AG09309 (cell line): ENCODE measurements around a stretch of chr1.

GRCh38 chr1:53512304-53512690 lies 53.1 kb downstream of the DMRTB1 start:
- RRBS: no CpG with 5 or more reads among the region's 11 CpGs

DNA sequence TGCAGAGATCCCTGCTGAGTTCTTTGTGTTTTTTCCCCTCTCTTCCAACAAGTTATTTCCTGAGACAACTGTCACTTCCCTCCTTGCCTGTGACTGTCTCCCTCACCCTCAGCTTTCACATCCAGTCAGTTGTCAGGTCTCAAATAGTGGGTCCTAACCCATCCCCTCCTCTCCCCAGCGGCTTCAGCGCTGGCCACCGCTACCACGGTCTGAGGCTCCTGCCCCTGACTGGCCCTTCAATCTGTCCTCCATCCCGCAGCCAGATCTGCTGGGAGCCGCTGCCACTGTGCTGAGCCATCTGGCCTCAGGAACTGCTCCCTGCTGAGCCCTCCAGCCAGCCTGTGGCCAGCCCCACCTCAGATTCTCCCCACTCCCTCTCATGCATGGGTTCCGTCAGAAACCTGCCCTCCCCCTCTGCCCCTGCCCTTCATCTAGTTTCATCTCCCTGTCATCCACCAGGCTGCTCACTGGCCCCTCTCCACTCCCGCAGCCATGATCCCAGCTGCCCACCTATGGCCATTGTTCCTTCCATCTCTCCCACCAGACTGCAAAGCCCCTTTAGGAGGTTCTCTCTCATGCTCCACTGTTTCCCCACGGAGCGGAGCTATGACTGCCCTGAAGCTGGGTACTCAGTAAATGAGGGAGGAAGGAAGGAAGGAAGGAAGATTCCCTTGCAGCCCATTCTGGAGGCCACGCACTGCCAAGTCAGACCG lies 53.2 kb downstream of the GLIS1 start:
- RRBS: no CpG with 5 or more reads among the region's 12 CpGs

- RRBS: no CpG with 5 or more reads among the region's 1 CpG
Measured at GRCh38 chr1:53765654-53766167, 26.7 kb upstream of the GLIS1 start.

DNA sequence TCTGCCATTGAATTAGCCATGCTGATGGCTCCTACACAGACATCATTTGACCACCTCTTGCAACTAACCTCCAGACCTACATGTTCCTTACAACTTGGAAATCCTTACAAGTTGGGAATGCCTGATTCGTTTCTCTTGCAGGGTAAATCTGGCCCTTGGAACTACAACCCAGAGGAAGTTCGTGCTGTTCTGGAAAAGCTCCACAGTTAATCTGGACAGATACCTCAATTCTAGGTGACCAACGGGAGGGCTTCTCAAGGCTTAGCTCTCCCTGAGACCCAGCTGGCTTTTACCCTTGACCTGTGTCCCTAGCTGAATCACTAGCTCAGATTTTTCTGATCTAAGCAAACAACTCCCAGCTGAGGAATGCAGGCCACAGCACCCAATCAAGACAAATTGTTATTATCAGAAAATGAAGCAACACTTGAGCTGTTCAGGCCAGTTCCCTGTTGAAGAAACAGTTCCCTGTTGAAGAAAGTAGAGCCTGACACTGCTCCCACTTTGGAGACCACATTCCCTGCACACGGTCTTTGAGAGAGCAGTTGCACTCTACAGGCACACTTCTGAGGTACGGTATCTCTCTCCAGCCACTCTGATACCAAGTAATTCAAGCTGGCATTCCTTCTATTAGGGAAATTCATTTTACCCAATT lies 15.9 kb downstream of the DIO1 start:
- RRBS: no CpG with 5 or more reads among the region's 5 CpGs

DNA sequence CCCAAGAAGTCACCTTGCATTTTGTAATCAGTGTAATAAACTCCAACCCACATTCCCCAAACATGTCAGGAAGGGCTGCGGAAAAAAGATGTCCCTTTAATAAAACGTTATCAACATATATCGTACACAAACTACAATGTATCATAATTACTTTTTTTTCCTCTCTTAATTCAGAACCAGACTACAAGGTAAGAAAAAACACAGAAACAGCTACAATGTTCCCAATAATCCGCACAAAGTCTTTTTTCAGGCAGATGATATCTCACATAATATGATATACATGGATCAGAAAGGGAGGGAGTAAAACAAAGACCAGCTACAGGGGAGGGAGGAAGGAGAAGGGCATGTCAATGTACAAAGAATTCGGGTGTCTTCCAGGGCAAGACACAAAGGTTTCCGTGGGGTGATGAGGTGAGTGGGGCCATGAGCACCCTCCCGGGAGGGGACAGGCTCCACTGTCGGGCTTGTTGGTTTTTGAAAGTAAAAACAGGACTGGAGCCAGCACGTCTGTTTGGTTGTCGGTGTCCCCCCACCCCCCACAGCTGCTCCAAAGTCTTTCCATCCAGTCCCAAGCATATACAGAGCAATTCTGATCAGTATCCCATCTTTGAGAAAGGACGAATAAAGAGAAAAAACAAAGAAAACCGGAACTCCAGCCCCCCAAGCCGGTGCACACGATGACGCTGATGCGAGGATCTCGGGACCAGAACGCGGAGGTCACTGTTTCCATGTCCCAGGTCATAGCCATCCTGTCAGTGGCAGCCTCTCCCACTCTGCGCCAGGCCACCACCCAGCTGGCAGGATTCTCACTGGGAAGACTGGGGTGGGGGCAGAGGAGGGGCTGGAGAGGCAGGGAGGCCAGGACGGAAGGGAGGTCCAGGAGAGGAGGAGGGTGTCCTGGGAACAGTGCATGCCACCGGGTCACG lies 25.7 kb downstream of the MRPL37 start:
- RRBS: 100% methylated on average over 2 of the region's 23 CpGs

GRCh38 chr1:54249753-54250583 lies 50.0 kb downstream of the MRPL37 start:
- RRBS: no CpG with 5 or more reads among the region's 13 CpGs

- RRBS: no CpG with 5 or more reads among the region's 12 CpGs
Measured at GRCh38 chr1:54252858-54253443, 53.0 kb downstream of the MRPL37 start.

DNA sequence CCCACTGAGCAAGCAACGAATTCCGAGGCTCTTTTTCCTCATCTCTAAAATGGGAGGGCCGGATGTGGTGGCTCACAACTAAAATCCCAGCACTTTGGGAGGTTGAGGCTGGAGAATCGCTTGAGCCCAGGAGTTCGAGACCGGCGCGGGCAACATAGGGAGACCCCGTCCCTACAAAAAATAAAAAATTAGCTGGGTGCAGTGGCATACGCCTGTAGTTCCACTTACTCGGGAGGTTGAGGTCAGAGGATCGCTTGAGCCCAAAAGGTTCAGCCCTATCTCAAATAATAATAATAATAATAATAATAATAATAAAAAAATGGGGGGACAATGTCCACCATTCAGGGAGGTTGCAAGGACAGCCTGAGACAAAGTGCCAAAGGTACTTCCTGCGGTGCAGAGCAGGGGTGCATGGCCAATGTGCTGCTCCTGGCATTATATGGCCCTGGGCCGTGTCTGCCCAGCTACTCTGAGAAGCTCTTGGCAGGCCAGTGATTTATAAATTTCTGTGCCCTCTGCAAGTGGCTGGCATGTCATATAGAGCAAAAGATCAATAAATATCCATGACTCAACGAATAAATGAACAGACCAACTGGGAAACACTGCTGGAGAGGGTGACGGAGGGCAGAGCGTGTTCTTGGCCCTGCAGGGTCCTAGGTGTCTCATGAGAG lies 81.9 kb downstream of the MRPL37 start:
- RRBS: no CpG with 5 or more reads among the region's 17 CpGs

- RRBS: no CpG with 5 or more reads among the region's 5 CpGs
Measured at GRCh38 chr1:54285161-54285580, 85.2 kb downstream of the MRPL37 start.

GRCh38 chr1:54349646-54350207 lies 149.8 kb downstream of the MRPL37 start:
- RRBS: no CpG with 5 or more reads among the region's 7 CpGs

DNA sequence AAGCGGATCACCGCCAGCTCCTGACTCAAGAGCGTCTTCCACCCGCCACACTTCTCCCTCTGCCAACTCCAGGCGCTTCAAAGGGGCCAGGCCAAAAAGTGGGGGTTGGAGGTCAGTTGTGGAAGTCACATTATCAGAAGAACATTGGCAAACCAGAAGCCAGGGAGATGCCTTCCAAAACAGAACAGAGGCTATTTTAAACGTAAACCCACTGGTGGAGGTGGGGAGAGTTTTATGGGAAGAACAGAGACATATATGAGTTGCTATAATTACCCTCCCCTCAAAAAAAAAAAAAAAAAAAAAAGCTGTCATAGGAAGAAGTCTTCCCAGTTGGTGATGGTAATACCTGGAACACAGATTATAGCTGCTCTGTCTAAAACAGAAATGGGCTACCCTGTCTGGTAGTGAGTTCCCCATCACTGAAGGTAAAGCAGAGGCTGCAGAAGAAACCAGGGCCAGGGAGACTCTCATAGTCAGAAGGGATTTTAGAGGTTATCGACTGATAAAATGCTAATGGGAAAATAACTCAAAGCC lies 159.0 kb downstream of the MRPL37 start:
- RRBS: no CpG with 5 or more reads among the region's 7 CpGs

DNA sequence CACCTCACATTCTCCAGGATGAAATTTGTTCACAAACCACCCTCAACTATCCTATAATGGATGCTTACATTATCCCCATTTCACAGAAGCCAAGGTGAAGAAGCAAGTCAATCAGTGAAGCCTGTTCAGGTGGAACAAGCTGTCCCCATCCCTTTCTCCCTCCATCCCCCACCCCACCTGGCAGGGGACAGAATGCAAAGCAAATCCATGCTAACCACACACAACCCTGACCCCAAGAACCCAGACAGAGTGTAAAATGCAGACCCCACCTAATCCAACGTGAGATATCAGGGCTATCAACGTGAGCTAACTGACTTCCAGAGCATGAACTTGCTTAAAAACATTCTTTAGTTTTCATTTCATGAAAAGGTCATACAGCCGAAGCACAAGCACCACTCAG lies 173.5 kb upstream of the ACOT11 start:
- RRBS: no CpG with 5 or more reads among the region's 3 CpGs

DNA sequence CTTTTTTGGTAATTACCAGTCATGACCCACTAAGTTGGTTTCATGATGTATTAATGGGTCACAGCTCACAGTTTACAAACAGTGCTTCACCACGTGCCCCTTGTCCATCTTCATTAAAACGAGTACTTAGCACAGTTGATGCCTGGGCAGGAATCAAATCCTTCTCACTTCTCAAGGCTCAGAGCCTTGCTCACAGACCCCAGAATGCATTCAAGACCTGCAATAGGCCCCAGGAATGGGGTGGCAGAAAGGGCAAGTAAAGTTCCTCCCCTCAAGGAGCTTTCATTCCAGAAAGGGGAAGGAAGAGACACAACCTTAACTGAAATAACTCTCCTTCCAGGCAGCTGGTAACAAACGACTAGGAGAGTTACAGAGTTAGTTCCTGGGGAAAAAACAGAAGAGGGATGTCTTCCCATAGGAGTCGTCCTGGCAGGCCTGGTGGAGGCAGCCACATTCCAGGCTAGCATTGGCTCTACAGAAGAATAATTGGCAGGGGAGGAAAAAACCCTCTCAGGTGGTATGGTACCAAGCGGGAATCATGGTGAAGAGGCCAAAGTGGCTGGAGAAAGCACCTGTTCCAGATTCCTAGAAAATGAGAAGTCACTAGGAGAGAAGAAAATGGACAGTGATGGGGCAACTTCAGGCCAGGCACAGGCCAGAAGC lies 155.4 kb upstream of the ACOT11 start:
- RRBS: no CpG with 5 or more reads among the region's 5 CpGs

DNA sequence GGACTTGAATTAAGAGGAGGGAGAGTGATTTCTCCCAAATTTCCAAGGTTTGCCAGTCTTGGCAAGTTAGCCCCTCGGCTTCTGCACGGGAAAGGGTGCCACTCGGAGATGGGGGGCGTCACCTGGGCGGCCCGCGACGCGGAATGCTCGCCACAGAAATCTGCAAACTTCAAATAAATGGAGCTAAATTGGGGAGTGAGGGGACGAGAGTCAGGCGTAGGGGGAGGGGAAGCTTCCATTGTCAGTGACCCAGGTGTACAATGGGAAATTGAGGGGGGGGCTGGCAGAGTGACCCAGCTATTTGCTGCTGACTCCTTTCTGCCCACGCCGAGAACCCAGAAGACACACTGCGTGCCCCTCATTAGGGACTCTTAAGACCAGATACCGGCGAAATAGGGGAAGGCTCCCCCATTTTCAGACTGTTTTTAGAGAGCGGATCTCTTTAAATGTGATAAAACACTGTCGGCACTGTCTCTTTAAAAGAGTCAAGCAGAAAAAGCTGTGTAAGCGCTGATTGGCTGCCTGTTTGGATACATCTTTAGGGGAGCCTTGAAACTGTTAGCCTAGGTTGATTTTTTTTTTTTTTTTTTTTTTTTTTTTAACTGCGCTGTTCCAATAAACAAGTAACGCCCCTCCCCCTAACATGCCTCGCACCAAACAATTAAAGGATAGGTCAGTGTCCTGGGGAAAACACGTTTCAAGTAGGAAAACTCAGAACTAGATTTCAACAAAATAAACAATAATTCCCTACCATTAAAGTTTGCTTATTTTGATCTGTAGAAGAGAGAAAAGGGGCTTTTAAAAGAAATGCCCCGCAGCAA lies 140.6 kb upstream of the ACOT11 start:
- RRBS: no CpG with 5 or more reads among the region's 25 CpGs

- RRBS: no CpG with 5 or more reads among the region's 13 CpGs
Measured at GRCh38 chr1:54475911-54476782, 71.9 kb upstream of the ACOT11 start.

- RRBS: no CpG with 5 or more reads among the region's 10 CpGs
Measured at GRCh38 chr1:54814055-54814498, 8.2 kb downstream of the LEXM start.

DNA sequence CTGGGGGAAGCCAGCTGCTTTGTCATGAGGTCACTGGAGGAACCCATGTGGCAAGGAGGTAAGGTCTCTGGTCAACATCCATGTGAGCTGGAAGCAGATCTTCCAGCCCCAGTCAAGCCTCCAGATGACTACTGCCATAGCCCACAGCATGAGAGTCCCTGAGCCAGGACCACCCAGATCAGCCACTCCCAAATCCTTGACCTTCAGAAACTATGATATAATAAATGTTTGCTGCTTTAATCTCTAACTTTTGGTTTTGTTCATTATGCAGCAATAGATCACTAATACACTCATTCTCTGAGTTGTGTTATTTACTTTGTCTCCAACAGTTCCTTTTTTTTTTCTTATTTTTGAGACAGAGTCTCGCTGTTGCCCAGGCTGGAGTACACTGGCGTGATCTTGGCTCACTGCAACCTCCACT lies 27.8 kb downstream of the DHCR24 start:
- RRBS: no CpG with 5 or more reads among the region's 2 CpGs

DNA sequence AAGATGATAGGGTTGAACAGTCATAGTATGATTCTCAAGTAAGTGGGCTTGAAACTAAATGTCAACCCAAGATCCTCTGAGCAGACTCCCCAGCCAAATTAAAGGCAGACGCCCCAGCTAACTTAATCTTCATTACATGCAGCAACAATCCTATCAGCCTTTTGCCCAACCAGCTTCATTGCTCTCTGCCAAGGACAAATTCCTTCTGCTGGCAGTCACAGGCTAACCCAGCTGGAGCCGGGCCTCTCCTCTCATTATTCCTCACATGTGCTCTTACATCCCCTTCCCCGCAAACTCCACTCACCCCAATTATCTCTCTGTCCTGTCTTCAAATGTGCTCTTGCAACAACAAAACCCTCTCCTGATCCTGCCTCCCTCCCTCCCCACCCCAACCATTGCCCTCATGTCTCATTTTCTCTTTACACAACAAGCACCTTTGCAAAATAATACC lies 35.8 kb upstream of the DHCR24 start:
- RRBS: no CpG with 5 or more reads among the region's 3 CpGs

- RRBS: no CpG with 5 or more reads among the region's 8 CpGs
Measured at GRCh38 chr1:55065413-55066287, 26.3 kb downstream of the PCSK9 start.

DNA sequence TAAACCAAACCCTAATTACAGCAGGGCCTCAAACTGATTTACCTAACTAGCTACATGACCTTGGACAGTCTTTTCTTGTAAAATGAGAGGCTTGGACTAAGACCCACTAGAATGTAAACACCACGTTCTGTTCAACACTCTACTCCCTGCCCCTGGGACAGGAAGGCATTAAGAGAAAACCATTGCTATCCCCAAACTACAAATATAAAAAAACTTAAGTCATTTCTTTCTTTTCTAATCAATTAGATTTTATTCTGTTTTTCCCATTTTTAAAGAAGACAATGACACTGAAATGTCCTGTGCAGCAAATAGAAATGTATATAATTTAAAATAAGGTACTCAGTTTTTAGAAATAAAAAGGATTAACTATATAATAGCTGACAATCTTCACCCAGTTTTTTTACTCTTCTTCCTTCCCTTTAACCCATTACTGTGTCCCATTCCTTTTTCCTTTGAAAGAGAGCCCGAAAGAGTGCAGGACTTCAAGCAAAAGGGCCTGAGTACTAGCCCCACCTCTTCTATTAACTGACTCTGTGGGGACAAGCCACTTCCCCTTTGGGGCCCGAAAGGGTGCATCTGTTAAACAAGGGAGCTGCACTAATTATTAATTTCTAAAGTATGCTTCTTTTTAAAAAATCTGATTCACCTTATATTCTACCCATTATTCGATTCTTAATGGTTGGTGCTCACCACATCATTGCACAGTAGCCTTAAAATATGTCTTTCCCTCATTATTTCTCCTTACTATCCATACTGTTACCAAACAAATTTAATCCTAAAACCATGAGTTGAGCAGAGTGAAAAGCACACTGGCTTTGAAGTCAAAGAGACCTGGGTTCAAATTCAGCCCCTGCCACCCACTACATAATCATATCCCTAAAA lies 3.4 kb downstream of the USP24 start:
- RRBS: no CpG with 5 or more reads among the region's 4 CpGs